ReNcell CX (cell line): ENCODE results near the gene KDM4C.

DNA sequence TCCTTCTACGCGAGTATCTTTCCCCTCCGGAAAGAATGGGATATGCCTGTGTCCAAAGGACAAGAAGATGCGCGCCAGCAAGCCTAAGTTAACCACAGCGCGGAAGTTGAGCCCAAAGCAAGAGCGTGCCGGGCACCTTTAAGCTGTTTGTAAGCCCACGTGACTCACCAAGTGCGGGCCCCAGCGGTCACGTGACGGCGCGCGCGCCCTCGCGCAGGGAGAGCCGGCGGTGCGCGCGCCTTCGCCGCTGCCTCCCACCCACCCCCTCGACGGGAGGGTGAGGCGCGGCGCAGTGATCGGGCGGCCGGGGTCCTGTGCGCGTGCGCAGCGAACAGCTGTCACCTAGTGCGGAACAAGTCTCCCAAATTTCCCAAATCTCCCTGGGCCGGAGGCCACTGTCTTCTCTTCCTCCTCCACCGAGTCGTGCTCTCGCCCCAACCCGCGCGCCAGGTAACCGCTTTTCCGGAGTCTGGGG, at the start of gene KDM4C:
Gene KDM4C, plus strand, starts transcription at position 220 of the 475 bp plus-strand sequence.
- PRO-cap = bidirectional peak, plus-strand start at position 298 of the sequence, minus-strand start at position 108 of the sequence; bidirectional peak, plus-strand start outside the sequence, minus-strand start at position 419 of the sequence

- PRO-cap = no peak
Measured at GRCh38 chr9:6787943-6788514, 30.3 kb downstream of the KDM4C start.

GRCh38 chr9:7739807-7740179, 59.8 kb downstream of the DMAC1 start:
- PRO-cap = no peak

DNA sequence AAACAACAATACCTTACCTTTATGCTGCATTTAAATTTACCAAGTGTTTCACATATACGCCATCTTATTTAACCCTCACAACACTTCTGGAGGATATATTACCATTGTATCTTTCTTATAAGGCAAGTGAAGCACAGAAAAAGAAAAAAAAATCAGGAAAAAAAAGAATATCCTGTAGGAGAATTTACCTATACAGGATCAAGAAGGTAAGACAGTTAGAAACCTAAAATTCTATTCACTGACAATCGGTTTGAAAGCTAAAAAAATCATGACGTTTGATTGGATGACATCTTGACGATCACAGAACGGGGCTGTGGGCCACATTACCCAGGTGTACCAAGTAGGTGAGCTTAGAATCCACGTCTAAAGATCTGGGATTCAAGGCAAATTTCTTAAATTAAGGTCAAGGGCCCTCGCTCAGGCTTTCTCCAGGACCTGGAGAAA, 909 bp downstream of the DMAC1 start:
- PRO-cap = no peak

- PRO-cap = no peak
Measured at GRCh38 chr9:8871019-8871312, 1071.4 kb upstream of the DMAC1 start.

- PRO-cap = no peak
Measured at GRCh38 chr9:10819219-10819705, 206.5 kb upstream of the PTPRD start.

DNA sequence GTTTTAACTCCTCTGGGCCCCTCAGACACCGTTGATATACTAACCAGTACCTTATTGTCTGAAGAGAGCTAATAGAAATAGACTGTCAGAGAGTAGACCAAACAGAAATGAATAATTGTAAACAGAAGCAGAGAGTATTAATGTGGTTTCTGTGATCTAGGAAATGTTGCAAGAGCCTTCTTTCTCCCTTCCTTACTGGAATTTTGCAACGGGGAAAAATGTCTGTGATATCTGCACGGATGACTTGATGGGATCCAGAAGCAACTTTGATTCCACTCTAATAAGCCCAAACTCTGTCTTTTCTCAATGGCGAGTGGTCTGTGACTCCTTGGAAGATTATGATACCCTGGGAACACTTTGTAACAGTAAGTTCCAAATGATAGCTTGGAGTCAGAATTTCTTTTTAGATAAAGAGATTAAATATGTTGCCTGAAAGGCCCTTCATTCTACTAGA, 5.1 kb downstream of the TYRP1 start:
- PRO-cap = no peak

- PRO-cap = no peak
Measured at GRCh38 chr9:12784944-12785950, 10.4 kb downstream of the LURAP1L start.

- PRO-cap = no peak
Measured at GRCh38 chr9:13034192-13034850, 245.2 kb downstream of the MPDZ start.

DNA sequence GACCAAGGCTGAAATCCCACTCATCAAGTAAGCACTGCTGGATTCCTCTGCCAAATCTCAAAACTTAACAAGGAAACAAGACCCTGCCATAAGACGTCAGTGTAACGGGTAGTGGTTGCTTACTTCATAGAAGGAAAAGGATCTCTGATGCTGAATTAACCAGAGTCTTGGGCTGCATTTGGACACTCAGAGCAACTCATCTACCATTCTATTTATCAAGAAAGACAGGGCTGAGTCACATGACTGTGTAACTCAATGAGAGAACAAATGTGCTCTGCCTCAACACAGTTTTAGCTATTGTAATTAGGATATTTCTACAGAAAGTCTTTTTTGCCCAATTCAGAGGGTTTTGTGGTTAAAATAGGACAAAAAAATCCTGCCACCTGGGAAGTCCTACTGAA, 104.6 kb downstream of the MPDZ start:
- PRO-cap = no peak

- PRO-cap = no peak
Measured at GRCh38 chr9:13487873-13488341, 208.4 kb upstream of the MPDZ start.

- PRO-cap = no peak
Measured at GRCh38 chr9:13491940-13492381, 212.5 kb upstream of the MPDZ start.

- PRO-cap = no peak
Measured at GRCh38 chr9:13787304-13787993, 508.0 kb upstream of the MPDZ start.

DNA sequence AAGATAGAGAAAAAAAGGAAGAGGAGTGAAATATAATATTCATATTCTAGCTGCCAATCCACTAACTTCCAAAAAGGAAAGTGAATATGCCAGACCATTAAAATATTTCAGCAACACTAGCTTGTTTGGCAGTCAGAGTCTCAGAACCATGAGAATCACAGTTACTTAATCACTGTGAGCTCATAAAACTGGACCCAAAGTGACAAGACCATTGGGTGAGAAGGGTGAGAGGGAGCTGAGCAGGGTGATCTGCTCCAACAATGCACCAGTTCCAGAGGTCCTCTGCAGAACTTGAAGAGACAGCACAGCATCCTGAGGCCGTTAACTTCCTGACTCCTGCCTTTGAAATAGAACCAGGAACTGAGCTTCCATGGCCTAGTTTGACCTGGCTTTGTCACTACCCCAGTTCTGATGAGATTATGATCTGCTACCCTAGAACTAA, 57.4 kb downstream of the NFIB start:
- PRO-cap = no peak

DNA sequence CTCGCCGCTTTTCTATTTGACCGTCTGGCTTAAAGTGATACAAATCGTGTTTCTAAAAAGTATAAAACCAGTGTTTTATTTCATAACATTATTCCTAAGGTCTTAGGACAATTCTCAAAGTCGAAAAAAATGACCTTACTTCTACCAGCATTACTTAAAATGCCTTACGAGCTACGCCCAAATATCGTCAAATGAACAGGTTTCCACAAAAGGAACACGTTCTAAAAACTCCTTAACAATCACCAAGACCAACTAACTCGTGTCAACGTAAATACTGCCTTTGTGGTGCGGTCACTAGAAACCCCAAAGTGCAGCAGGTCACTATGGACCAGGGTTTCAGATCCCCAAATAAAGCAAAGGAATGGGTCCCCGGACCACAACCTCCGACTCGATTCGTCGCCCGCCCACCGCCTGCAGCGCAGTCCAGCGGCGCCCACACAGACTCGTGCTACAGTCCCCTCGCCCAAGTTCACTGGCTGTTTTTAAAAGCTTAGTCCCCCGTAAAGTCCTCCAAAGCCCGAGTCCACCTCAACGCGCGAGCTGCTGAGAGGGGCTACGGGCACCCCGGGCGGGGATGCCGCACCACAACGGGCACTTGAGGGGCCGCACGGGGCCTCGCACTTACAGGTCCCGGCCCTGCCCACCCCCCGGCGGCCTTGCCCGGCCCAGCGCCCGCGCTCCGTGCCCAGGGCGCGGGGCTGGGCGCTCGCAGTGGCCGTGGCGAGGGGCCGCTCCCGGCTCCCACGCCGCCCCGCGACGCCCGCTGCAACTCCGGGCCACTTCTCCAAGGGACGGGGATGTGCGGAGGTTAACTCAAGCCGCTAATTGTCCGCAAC, 1.1 kb downstream of the NFIB start:
- PRO-cap = no peak

DNA sequence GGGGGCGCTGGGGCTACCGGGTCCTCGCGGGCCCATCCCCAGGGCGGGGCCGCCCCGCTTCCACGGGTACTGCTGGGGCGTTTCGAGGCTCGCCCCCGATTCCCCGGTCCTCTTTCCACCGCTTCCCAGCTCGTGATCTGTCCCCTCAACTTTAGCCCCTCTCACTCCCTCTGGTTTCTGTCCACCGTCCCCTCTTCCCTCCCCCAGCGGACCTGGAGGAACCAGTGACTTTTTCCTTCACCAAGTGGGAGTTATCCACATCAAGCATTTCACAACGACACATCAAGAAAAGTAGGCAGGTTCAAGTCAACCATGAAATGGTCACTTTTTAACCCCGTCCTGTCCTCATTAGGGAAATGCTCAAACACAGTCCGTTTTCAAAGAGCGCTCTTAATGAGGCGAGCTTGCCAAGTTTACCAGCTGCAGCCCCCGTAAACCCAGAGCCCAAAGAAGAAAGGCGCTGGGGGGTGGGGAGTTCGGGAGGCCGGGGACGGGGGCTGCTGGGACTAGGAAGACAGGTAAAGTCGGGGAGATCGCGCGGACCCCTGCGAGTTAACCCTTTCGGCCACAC, 2.0 kb upstream of the NFIB start:
- PRO-cap = bidirectional peak, plus-strand start at position 446 of the sequence, minus-strand start at position 220 of the sequence

DNA sequence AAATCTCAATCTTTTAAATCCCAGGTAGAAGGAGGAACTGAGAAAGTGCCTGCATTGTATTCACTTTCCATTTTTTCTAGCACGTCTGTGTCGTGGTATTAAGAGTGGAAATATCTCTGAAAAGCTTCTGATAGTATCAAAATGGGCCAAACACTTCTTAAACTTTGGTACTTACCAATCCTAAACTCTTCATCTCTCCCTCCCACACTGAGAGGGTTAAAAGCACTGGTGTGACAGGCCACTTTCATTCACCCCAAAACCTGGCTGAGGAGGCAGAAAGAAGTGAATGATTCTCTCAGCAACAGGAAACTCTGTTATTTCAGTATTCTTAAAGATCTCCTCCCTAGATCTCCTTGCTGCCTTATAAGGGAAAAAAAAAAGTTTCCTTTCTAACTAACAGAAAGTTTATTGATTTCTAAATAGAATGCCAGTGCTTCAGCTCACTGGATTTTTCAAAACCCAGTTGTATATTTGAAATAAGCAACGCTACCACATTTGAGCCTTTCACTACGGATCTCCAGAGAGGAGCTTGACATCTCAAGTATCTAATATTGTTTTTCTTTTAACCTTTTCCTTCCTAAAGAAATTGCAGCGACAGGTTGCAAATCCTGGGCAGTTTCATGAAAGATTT, 4.0 kb upstream of the NFIB start:
- PRO-cap = no peak

GRCh38 chr9:14321503-14322013, 7.6 kb upstream of the NFIB start:
- PRO-cap = no peak

DNA sequence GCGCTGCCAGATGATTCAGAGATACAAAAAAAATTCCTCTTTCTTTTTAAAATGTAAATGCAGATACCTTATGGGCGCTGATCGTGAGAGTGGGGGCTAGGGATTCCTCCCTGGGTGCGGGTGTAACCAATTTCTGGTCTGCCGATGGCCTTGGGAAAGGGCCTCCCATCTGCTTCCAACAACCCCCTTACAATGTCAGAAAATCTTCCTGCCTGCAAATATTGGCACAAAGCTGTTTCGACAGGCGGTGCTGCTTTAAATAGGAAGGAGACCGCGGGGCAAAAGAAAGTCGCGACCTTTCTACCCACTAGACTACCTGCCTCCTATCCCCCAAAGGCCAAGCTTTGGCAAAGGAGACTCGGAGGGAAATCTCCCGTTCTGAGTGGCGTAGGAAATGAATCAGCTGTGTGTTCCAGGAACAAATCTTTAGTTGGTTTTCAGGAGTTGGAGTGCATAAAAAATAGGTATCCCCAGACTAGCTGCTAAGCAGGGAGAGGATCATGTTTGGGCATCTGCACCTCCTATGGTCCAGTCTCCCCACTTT, 36.8 kb upstream of the NFIB start:
- PRO-cap = bidirectional peak, plus-strand start at position 227 of the sequence, minus-strand start at position 188 of the sequence

DNA sequence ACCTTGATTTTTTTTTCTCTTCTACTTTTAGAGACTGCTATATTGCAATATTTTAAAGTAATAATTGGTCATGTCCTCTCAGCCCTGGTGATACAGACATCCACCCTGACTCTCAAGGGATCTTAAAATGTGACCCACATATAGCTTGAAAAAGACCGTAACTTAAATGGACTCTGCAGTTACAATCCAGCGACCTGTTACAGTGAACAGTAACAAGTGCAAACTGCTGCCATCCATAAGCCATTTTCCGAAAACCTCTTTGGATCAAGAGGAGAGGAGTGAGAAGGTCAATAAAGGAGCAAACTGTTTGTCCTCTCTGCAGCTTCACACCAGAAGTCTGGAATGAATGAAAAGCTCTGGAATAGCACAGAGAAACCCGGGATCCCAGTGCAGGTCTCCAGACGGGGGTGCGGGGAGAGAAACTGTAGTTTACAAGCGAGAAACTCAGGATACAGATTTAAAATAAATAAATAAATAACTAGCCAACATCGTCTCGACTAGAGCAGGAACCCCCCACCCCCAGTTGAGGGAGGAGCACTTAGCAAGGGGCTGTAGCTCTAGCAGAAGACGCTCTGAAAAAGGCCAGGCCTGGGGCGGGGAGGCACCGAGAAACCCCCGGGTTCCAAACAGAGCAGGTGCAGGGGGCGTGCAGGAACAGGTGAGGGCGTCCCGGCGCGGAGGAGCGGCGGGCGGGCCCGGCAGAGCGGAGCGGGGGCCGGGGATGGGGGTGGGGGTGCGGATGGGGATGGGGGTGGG, 615 bp downstream of the ZDHHC21 start:
- PRO-cap = unidirectional peak, plus-strand start at position 528 of the sequence